ENCODE data around the genes PLCH1 and KCNAB1.

- PRO-cap: no peak
Observed at GRCh38 chr3:152301311-152301766, 32.6 kb downstream of the MBNL1 start.

DNA sequence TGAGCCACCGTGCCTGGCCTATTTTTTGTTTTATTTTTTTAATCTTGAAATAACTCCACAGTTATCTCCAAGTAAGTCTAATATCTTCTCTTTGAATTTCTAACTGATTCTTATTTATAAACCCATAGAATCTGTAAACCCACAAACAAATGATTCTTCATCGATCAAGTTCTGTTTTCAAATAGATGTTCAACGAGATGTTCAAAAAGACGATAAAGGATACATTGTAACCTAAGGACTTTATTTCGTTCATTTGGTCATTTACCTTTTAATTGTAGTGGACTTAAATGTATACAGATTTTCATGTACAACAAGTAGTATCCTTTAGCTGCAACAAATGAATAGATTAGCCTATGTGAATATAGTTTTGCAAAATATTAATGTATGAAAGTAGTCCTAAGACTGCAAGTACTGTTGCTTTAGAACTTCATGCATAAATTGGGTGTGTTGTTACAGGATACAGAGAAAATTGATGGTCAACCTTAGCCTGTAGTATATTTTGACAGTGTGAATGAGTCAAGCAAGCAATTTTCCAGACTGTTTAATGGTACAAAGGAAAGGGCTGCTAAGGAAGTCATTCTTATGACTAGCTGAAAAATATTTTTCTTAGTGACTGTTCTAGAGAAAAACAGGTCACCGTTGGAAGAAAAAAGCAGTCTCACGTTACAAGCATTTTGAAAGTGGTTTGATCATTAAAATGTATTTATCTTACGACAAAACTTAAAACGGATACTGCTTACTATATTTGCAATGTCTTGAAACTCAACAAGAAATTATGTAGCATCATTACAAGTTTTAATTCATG lies 49.1 kb downstream of the MBNL1 start:
- PRO-cap: no peak

GRCh38 chr3:152348119-152349403 lies 79.8 kb downstream of the MBNL1 start:
- PRO-cap: no peak

DNA sequence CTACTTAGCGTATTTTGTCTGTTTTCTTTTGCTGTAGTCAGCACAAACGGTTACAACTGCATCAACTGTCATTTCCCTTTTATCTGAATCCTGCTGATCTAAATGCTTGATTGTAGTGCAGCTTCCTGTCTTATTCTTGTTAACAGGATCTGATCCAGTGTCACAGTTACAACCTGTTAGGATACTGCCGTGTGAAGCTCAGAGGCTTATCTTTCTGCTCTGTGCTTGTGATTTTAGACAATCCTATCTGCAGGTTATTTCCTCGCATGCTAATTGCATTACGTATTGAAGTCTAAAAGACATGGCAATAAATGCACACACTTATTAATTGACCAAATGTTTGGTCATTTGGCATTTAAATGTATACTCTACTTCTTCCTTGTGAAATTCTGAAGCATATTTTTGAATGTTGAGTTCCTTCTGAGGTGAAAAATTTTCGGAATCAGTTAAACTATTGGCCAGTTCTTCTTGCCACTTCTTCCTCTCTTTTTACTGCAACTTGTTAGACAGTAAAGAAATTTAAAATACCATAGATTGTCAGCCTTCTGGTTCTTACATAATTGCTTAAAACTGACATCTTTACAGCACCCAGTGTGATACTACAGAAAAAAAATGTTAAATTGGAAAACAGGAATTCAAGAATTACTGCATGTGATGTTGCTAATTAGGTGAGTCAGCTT lies 168.2 kb downstream of the MBNL1 start:
- PRO-cap: no peak

GRCh38 chr3:152595959-152596471 lies 238.9 kb upstream of the P2RY1 start:
- PRO-cap: unidirectional peak, plus-strand start at chr3:152596403

DNA sequence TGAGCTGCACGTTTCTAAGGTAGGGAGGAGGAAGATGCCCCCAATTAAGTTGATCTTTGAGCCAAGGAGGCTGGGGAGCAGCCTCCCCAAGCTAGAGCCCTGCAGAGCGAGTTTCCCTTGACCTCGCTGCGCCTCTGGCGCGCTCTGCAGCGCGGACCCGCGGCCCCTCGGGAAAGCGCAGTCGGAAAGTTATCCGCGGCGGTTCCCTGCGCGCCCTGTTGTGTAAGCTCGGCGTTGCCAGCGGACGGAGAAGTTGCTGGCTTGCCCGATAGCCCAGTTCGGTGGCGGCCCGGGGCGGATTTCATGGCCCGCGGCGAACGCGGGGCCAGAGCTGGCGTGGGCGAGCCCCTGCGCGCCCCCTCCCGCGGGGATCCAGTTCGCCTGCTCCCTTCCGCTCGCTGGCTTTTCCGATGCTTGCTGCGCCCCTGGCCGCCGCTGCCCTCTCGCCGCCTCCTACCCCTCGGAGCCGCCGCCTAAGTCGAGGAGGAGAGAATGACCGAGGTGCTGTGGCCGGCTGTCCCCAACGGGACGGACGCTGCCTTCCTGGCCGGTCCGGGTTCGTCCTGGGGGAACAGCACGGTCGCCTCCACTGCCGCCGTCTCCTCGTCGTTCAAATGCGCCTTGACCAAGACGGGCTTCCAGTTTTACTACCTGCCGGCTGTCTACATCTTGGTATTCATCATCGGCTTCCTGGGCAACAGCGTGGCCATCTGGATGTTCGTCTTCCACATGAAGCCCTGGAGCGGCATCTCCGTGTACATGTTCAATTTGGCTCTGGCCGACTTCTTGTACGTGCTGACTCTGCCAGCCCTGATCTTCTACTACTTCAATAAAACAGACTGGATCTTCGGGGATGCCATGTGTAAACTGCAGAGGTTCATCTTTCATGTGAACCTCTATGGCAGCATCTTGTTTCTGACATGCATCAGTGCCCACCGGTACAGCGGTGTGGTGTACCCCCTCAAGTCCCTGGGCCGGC lies 649 bp downstream of the P2RY1 start:
- PRO-cap: bidirectional peak, plus-strand start at position 218 of the sequence, minus-strand start at position 146 of the sequence

DNA sequence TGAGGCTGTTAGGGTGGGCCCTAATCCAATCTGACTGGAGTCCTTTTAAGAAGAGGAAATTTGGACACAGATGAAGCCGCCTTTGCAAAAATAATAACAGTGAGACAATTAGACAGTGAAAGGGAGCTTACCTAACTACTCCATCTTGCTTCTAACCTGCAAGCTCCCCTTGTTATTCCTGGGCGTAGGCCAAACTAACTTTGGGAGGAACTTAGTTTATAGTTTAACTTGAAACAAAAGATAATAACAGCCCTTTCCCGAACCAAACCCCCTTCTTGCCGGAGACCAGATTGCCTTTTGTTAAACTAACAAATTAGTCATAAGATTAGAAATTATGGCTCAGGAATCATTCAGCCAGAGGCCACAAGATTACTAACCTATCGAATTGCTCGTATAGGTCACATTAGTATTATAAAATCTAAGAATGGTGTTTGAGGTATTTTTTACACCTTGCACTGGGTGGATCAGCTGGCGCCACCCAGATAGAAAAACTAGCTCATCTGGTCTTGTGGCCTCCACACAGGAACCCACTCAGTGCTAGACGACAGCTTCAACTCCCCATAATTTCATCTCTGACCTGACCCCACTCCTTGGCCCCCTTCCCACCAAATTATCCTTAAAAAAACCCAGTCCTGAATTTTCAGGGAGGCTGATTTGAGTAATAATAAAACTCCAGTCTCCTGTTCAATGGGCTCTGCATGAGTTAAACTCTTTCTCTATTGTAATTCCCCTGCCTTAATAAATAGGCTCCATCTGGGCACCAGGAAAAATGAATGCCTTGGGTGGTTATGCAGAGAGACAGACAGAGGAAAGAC lies 65.2 kb upstream of the RAP2B start:
- PRO-cap: no peak

DNA sequence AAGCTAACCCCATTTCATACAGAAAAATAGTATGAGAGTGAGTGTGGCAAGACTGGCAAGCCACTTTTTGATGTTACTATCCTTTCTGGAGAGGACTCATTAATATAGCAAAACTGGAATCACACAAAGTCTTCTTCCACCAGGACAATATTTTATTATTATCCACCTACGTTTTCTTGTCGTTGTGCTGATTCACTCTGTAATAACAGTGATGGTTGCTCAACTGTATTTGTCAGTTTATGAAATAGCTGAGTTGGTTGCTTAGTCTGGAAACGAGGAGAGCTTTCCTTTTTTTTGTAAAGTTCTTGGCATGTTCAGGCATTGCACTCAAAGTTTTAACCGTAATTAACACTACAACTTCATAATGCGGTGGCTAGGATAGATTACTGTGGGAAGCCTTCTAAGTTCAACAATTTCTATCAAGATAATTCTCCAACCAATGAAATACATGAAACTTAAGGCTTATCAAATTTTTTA lies 131.2 kb downstream of the RAP2B start:
- PRO-cap: no peak

GRCh38 chr3:154089322-154089879 lies 31.8 kb upstream of the ARHGEF26 start:
- PRO-cap: no peak

GRCh38 chr3:155232937-155233580 lies 60.4 kb downstream of the STRIT1 start:
- PRO-cap: bidirectional peak, plus-strand start at chr3:155233465, minus-strand start at chr3:155233200

DNA sequence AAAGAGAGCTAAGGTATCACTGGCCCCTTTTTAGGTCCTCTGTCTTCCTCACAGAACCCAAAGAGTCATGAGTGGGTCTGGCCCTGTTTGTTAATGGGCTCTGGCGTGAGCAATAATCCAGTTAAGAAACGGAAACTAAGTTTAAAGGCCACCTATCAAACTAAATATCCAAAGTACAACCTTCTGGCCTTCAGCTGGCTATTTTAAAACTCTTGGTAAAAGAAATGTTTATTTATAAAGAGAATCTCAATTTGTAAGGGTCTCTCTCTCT lies 71.0 kb upstream of the STRIT1 start:
- PRO-cap: no peak

- PRO-cap: unidirectional peak, minus-strand start at chr3:155745067
Observed at GRCh38 chr3:155744523-155745362, at the start of gene PLCH1. PLCH1 (minus strand) TSS chr3:155745071.

DNA sequence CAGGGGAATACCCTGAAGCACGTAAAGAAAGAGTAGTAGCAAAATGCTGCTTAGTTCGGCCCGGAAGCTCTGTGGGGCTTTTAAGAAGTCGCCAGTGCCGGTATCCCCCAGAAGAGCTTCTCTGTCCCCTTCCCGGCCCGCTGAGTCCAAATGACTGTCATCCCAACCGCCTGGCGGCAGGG lies 605 bp downstream of the SLC33A1 start:
- PRO-cap: no peak

DNA sequence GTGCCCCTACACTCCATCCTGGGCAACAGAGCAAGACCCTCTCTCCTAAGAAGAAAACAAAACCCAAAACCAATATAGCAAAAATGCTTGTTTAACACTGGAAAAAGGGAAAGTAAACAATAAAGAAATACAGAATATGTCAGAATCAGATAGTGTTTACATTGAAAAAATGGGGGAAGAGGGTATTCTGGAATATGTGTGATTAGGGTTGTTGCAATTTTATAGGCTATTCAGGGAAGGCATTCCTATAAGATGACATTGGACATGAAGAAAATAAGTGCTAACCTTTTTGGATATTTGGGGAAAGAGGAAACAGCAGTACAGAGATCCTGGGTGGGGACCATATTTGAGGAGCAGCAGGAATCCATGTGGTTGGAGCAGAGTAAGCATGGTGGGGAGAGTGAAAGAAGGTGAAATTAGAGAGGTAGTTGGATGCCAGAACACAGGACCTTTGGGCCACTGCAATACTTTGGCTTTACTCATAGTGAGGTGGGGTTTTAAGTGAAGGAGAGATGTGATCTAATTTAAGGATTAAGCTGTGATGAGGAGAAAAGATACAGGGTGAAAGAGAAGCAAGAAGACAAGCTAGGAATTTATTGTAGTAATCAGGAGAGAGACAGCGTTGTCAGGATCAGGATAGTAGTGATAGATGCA lies 37.2 kb downstream of the GMPS start:
- PRO-cap: no peak

- PRO-cap: no peak
Observed at GRCh38 chr3:156120333-156120964, at the start of gene KCNAB1. KCNAB1 (plus strand) TSS chr3:156120578.

- PRO-cap: no peak
Observed at GRCh38 chr3:156160596-156161038, 40.2 kb downstream of the KCNAB1 start.

DNA sequence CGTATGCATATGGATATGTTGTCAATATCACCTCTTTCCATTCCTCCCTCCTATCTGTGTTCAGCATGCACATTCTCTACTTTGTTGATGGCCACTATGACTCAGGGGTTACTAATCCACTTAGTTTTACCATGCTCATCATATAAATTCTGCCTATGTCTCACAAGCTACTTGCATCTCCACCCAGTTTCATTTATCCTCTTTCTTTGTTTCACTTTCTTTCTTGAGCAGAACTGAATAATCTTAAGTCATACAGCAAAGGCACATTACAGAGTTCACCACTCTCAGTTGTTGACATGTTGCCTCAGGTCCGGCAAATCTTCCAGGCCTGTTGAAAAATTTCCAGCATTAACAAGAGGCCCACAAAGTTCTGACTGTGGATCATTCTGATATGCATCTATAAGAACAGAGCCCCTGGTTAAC lies 71.5 kb downstream of the SSR3 start:
- PRO-cap: no peak

DNA sequence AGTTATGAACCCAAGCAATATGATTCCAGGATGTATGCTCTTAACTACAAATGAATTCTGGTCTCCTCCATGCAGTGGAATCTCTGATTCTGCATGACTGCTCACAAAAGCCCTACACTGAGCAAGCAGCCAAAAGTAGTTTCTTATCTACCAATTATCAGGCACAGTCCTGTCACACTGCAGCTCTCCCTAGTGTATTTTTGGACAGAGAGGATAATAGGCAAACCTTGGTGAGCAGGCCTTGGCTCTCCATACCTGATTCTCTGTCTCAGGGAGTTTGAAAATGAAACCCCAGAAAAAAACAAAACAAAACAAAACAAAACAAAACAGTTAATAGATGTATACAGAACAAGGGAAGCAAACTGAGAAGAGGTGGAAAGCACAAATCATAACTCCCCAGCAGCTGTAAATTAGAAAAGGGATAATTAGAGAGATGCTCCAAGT lies 3.5 kb upstream of the SSR3 start:
- PRO-cap: no peak

- PRO-cap: bidirectional peak, plus-strand start at chr3:156606308, minus-strand start at chr3:156606281
Observed at GRCh38 chr3:156605408-156606579, 50.9 kb upstream of the SSR3 start.

- PRO-cap: unidirectional peak, plus-strand start at chr3:157086668
Observed at GRCh38 chr3:157086345-157086976, 73.5 kb downstream of the CCNL1 start.